RPMI7951 (cell line): ENCODE measurements around a stretch of chr9.

DNA sequence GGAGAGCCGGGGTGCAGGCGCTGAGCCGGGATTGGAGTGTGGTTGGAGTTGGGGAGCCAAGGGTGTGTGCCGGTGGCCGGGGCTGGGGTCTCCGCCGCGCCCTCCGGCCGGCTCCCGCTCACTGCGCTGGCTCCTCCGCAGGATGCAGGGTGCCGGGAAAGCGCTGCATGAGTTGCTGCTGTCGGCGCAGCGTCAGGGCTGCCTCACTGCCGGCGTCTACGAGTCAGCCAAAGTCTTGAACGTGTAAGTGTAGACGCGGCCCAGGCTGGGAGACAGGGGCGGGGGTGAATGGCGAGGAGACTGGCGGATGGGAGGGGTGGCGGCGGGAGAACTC is 446 bp downstream of the GADD45G start:
- RAMPAGE, long total RNA: no peak

GRCh38 chr9:89639168-89640066 is 34.6 kb downstream of the GADD45G start:
- RAMPAGE, long total RNA: no peak

DNA sequence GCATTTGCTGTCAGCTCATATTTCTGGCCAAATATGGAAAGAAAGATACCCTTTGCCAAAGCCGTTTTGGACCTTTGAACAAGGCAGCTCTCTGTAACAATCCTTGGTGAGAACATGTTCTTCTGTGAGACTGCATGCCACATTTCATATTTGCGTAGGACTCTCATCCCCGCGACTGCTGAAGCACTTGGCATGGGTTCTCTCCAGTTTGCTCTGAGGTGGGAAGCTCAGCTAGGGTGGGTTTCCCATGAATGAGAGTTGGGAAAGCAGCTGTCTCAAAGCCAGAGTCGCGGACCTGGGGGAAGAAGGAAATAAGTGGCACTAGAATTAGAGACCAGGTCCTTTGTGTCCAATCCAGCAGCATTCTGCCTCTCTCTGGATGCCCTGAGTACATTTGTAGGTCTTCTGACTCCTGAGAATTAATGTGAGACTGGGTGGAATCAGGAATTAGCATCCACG is 197.0 kb downstream of the GADD45G start:
- RAMPAGE, long total RNA: no peak

- RAMPAGE, long total RNA: no peak
Measured at GRCh38 chr9:89844511-89845146, 239.8 kb downstream of the GADD45G start.

DNA sequence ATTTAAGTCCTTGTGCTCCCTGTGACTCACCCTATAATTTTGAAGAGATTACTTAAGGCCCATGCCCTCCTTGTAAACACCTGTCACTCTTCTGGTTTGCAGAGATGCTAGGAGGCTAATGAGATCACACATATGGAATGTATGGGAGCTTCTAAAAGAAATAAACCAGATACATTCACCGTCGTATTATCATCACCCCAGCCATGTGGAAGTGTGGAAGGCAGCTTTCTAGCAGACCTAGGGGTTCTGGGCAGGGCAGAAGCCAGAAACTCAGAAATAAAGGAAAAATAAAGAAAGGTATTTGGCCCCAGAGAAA is 337.1 kb downstream of the GADD45G start:
- RAMPAGE, long total RNA: no peak

DNA sequence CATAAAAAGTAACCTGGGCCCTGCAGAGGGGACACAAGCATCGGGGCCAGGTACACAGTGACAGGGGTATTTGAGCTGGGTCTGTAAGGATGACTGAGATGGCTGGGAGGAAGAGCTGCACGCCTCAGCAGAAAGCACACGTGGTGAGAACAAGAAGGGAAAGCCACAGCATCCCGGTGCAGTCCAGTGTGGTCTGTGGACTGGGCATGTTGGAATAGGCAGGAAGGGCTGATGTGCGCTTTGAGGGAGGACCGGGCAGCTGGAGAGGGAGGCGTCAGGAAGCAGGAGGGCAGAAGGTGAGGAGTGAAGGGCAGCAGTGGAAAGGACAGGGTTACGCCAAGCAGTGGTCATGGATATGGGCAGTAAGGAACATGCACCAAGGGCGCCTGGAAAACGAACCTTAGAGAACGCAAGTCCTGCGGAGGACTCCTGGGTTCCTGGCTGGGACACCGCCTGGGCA is 38.1 kb downstream of the SYK start:
- RAMPAGE, long total RNA: no peak

DNA sequence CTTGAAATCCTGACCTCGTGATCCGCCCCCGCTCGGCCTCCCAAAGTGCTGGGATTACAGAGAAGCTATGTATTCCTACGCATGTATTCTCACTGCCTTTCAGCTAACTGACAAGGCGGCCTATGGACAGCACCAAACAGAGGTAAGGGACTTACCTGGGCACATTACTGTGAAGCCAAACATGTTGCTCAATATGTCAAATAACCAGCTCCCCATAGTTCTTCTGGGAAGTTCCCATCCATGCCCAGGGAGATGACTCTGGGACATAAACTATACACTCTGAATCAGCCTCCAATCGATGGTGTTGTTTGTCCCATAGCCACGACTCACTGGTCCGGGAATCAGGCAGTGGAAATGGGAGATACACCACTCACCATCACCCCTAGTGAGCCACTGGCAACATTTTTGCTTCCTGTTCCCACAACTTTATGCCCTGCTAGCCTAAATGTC is 114.7 kb downstream of the SYK start:
- RAMPAGE, long total RNA: no peak

- RAMPAGE, long total RNA: no peak
Measured at GRCh38 chr9:91036876-91037620, 235.4 kb downstream of the SYK start.

DNA sequence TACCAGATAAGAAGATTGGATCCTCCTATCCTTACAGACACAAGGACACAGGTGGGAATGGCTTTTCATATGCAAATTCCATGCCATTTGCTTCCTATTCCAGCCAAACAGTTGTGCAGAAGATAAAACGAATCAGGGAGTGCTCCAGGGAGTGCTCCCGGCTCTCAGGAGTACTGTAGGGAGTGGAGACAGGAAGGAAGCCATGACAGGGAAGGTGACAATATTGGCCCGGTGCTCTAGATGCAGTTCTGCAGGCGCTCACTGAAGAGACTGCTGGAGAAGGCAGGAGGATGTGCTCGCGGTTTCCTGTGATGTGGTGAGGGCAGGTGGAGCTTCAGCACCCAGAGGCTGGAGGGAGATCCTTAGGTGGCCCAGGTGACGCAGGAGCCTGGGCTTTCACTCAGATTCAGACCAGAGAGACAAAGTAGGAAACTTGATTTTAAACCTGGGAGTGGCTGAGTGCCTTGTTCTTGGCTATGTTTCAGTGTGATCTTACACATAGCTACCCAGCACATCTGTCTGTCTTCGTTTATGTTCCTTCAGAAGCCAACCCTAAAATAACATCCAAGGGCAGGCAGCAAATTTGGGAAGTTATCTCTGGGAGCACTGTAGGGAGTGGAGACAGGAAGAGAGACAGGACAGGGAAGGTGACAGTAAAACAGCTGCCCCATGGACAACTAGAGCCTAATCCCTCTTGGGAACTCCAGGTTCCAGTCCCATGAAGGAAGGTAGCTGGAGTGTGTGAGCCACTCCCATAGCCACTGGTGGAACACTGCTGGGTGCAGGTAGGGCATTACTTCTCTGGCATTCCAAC is 259.8 kb downstream of the AUH start:
- RAMPAGE, long total RNA: no peak

DNA sequence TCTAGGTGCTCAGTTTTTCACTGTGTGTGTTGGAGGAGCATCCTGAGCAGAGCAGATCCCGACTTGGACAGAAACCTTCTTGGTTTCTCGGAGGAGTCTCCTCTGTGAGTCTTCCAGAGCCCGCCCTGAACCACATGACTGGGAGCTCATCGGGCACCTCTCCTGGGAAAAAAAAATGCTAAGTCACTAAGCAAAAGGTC is 255.3 kb downstream of the AUH start:
- RAMPAGE, long total RNA: no peak

GRCh38 chr9:91197249-91197650 is 164.5 kb downstream of the AUH start:
- RAMPAGE, long total RNA: no peak

- RAMPAGE, long total RNA: no peak
Measured at GRCh38 chr9:91197651-91198156, 164.0 kb downstream of the AUH start.

DNA sequence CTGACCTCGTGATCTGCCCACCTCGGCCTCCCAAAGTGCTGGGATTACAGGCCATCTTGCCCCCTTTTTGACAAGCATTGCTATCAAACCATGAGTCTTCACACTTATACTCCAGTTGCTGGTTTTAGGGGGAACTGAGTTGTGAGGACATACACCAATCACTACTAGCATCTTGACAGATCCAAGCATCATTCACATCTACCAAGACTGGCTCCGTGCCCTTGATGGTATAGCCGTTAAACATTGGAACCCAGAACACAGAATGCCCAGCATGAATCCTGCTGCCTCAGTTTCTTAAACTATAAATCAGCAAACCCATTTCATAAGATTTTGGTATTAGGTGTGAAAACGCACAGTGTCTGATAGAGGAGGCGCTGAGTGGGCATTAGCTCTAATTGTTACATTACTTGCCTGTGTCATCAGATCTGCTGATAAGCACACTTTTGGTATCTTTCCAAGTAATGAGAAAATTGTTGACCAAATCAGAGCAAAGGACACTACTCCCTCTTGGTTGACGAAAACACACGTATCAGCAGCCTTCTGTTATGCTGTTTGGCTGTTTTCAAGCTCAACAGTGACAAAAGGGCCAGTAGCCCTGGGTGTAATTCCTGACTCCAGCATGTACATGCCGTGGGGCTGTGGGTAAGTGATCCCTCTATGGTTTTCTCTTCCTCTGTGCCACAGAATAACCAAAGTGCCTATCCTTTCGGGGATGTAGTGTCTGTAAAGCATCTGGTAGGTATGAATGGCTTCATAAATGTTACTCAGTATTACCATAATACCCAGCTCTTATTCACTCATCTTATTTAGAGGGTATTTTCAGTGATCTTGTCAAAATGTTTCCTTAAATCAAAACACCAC is 151.5 kb downstream of the AUH start:
- RAMPAGE, long total RNA: no peak

DNA sequence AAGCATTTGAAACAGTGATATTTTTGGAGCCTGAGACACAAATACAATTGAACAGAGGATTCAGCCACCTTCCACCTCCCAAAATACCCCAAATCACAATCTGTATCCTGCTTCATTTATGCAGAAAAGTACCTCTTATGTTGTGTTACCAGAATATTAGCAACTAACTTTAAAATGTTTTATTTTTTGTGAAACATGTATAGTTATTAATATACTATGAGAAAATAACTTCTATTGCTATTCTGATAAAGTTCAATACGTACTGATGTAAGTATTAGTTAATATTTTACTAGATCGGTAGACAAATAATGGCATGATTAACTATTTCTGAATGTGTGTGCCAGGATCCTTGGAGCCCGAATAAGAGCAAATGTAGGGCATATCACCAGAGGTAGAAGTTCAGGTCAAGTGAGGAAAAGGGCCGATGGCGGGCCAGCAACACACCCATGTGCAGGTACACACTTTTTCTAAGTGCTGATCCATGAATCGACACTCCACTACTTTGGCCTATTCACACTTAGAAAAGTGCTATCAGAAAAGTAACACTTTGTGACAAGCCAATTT is 150.5 kb downstream of the AUH start:
- RAMPAGE, long total RNA: no peak

- RAMPAGE, long total RNA: no peak
Measured at GRCh38 chr9:91394888-91395774, 28.5 kb downstream of the NFIL3 start.

DNA sequence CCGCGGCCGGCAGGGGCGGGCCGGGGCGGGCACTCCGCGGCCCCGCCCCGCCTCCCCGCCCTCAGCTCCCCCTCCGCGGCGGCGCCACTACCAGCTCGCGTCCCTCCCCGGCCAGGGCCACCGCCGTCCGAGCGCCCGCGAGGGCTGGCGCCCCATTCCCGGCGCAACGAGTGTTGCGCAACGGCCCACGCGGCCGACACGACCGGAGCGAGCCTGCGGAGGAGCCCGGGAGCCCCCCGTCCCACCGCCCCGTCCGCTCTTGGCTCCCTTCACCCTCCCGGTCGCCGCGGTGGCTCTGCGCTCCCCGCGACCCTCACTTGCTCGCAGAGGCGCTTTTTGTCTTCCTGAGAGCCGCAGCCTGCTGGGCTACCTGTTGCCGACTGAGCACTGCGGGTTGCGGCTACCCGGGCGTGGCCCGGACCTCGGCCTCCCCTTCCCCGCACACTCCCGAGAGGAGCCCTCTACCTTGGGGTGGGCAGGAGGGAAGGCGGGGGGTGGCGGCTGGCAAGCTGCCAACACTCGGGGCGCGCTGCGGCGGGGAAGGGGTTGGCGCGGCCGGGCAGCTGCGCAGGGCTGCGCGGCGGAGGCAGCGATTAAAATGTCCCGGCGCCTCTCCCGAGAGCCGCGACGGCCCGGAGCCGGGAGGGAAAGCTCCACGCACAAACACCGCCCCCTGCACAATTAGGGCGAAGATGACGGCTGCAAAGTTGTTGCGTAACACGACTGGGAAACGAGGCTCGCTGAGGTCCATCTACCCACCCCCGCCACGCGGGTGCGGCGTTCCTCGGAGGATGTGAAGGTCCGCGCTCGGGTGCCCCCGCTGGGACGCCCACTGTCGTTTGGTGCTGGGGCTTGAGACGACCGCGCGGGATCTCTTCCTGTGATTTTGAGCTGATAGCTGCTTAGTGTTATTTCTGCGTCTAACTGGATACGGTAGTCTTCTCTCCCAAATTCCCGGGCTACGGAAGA is 596 bp upstream of the NFIL3 start:
- RAMPAGE, long total RNA: no peak

- RAMPAGE, long total RNA: no peak
Measured at GRCh38 chr9:91567669-91568080, 144.0 kb upstream of the NFIL3 start.

- RAMPAGE, long total RNA: no peak
Measured at GRCh38 chr9:91588953-91589439, 165.4 kb upstream of the NFIL3 start.

DNA sequence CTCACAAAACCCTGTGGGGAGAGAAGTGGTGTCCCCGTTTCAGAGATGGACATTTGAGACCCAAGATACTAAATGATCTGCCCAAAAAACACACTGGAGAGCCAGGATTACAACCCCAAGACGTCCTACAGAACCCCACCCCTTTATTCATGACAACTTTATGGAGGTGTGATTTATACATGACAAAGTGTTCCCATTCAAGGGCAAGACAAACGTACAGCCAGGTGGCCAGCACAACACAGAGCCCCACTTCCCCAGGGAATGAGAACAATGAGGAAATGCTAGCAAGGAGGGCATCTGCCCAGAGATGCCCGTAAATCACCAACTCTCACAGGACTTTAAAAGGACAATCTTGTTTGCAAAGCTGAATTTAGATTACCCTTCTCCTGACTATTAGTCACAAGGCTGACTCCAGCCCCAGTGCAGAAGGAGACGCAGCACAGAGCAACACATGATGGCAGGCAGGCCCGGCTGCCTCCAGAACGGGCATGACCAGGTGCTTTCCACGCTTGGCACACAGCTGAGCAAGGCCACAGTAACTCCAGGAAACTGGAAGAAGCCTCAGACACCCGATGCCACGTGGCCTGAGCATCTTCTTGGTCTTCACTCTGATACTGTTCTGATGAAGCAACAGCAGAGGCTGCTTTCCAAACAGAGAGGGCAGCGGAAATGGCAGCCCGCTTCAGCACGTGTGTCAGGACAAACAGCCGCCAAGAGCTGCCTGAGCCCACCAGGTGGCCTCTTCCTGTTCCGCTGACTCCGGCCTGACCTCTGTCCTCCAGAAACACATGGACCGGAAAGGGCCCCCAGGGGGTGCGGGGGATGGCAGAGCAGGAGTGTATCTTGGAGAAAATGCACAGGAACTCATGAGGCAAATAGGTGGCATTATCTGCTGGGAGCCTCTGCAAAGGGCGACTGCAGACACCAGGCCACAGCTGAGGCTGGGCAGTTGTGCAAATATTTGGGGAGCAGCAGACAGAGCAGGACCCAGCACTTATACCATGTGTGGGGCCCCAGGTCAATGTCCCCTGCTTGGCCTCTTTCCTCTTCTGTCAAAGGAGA is 51.3 kb downstream of the ROR2 start:
- RAMPAGE, long total RNA: no peak

DNA sequence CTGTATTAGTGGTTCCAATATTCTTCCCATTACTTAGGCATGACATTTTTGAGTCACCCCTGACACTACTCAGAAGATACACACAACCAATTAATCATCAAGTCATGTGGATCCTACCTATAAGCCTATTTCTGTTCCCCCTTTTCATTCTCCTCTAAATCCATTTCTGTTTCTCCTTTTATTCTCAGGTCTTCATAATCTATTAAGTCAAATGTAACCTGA is 693 bp downstream of the IARS1 start:
- RAMPAGE, long total RNA: no peak